H7 (cell line): ENCODE measurements around the genes PCOLCE, EPO and MOGAT3.

GRCh38 chr7:100583072-100584173 lies 2.5 kb downstream of the LRCH4 start:
- RAMPAGE, long total RNA, result no peak

DNA sequence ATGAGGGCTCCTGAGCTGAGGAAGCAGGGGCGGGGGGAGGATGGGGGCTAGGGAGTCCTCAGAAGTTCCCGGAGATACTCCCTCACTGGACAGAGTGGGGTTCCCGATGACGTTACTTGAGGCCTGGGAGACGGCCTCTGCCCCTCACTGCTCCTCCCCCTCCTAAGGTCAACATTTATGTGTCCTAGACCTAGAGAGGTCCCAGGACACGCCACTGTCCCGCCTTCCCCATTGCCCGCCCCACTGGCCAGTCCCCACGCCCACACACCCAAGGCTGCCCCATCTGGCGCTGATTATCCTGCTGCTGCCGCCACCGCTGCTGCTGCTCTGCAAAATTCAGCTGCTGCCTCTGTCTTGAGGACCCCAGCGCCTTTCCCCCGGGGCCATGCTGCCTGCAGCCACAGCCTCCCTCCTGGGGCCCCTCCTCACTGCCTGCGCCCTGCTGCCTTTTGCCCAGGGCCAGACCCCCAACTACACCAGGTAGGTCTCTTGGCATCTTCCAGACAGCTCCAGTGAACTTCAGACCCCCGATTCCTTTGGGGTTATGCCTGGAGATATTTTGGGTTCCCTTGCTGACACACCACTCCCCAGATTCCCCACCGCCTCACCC lies at the start of gene PCOLCE:
TSS of gene PCOLCE (plus strand) at position 292 of the 610 bp plus-strand sequence.
- RAMPAGE, long total RNA, result start-site peak on the plus strand centred at position 284 of the sequence, 54 bp wide, 24 reads

GRCh38 chr7:100603608-100604670 lies 1.8 kb downstream of the PCOLCE start:
- RAMPAGE, long total RNA, result start-site peak on the plus strand at chr7:100604376-100604479, 9 reads

GRCh38 chr7:100674128-100675156 lies 902 bp downstream of the GNB2 start:
- RAMPAGE, long total RNA, result no peak

GRCh38 chr7:100720132-100720921 lies at the start of gene EPO:
Gene EPO, plus strand, starts transcription at chr7:100720468.
- RAMPAGE, long total RNA, result no peak

DNA sequence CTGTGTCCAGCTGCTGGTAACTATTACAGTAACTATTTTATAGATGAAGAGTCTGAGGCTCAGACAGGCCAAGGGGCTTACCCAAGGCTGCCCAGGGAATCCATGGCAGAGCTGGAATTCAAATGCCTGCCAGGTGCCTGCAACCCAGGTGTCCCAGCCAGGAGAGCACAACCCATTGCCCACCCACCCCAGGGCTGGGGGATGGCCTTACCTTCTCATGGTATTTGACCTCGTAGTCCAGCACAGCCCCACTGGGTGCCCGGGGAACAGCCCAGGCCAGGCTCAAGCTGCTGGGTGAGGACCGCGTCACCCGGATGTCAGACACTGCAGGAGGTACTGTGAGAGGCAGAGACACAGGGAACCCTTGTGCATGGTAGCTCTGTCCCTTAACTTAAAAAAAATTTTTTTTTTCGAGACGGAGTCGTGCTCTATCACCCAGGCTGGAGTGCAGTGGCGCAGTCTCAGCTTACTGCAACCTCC lies 9.0 kb downstream of the EPHB4 start:
- RAMPAGE, long total RNA, result no peak

DNA sequence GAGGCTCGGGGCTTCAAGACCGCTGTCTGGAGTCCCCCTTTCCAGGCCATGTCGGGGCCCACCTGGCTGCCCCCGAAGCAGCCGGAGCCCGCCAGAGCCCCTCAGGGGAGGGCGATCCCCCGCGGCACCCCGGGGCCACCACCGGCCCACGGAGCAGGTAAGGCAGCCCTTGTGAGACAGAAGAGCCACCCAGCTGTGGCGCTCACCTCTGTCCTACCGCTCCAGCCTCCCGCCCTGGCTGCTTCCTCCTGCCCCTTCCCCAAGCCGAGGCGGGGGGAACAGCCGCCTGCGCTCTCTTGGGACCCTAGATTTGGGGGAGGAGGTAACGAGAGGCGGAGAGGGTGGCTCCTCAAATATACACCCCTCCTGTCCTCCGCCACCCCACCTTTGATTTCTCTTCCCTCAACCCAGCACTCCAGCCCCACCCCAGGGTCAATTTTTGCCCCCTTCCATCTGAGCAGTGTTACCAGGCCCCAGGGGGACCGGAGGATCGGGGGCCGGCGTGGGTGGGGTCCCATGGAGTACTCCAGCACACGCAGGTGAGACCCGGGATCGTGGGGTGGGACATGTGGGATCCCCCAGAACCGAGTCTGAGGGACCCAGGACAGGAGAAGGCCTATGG lies 374 bp downstream of the TRIP6 start:
- RAMPAGE, long total RNA, result no peak

DNA sequence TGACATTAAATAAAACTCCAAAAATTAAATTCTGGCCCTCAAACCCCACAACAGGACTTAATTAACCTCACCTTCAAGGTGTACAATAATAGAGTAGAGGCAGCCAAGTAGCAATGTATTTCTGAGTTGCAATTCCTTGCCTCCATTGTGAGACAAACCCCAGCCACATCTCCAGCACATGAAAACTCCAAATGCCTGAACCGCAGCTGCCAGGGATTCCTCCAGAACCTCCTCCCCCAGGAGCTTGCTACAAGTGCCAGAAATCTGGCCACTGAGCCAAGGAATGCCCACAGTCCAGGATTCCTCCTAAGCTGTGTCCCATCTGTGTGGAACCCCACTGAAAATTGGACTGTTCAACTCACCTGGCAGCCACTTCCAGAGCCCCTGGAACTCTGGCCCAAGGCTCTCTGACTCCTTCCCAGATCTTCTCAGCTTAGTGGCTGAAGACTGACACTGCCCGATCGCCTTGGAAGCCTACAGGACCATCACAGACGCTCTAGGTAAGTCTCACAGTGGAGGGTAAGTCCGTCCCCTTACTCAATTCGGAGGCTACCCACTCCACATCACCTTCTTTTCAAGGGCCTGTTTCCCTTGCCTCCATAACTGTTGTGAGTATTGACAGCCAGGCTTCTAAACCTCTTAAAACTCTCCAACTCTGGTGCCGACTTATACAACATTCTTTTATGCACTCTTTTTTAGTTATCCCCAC lies 25.0 kb upstream of the MUC3A start:
- RAMPAGE, long total RNA, result no peak

- RAMPAGE, long total RNA, result no peak
Observed at GRCh38 chr7:100951109-100952256, 2.1 kb downstream of the MUC3A start.

DNA sequence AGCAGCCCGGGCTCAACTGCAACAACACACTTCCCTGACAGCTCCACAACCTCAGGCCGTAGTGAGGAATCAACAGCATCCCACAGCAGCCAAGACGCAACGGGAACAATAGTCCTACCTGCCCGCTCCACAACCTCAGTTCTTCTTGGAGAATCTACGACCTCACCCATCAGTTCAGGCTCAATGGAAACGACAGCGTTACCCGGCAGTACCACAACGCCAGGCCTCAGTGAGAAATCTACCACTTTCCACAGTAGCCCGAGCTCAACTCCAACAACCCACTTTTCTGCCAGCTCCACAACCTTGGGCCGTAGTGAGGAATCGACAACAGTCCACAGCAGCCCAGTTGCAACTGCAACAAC lies 15.9 kb upstream of the MUC17 start:
- RAMPAGE, long total RNA, result no peak

- RAMPAGE, long total RNA, result no peak
Observed at GRCh38 chr7:101086997-101088517, 2.3 kb downstream of the TRIM56 start.

DNA sequence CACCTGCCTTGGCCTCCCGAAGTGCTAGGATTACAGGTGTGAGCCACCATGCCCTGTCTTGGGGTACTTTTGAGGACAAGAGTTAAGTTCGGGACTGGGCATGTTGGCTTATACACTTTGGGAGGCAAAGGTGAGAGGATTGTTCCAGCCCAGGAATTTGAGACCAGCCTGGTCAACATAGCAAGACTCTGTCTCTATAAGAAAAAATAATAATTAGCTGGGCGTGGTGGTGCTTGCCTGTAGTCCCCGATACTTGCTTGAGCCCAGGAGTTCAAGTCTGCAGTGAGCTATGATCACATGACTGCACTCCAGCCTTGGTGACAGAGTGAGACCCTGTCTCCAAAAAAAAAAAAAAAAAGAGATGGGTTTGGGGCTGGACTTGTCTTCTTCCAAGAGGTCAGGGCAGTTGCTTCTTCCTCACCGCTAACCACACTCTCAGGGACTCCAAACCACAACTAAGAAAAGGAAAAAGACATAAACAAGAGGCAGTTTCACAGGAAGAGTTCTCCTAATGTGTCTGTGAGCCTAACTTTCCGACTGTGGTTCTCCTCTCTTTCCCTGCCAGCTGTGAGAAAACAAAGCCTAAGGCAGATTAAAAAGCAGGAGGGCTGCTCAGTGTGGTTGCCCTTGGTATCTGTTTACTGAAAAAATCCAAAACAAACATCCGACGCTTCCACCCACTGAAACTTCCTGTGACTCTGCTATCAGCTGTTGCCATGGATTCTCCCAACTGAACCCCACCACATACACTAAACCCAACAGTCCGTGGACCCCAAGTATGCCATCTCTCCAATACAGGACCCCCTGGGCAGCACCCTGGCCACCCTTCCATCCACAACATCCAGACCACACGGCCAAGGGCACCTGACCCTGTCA lies 2.4 kb upstream of the SERPINE1 start:
- RAMPAGE, long total RNA, result no peak

DNA sequence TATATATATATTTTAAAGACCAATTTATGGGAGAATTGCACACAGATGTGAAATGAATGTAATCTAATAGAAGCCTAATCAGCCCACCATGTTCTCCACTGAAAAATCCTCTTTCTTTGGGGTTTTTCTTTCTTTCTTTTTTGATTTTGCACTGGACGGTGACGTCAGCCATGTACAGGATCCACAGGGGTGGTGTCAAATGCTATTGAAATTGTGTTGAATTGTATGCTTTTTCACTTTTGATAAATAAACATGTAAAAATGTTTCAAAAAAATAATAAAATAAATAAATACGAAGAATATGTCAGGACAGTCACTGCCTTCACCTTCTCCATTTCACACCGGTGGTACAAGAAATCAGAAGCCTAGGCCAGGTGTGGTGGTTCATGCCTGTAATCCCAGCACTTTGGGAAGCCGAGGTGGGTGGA lies 12.1 kb downstream of the SERPINE1 start:
- RAMPAGE, long total RNA, result no peak

- RAMPAGE, long total RNA, result no peak
Observed at GRCh38 chr7:101200786-101201347, at the start of gene MOGAT3. Gene MOGAT3, minus strand, starts transcription at chr7:101201036.

DNA sequence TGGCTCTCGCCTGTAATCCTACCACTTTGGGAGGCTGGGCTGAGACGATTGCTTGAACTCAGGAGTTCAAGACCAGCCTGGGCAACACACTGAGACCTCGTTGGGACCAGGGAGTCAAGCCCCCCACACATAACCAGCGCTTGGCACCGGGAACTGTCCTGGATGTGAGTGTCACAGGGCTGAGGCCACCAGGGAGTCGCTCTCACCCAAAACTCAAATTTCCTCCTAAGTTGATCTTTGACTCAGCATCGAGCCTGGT lies 751 bp upstream of the CLDN15 start:
- RAMPAGE, long total RNA, result no peak

- RAMPAGE, long total RNA, result no peak
Observed at GRCh38 chr7:101535386-101535996, 93.6 kb downstream of the MYL10 start.

DNA sequence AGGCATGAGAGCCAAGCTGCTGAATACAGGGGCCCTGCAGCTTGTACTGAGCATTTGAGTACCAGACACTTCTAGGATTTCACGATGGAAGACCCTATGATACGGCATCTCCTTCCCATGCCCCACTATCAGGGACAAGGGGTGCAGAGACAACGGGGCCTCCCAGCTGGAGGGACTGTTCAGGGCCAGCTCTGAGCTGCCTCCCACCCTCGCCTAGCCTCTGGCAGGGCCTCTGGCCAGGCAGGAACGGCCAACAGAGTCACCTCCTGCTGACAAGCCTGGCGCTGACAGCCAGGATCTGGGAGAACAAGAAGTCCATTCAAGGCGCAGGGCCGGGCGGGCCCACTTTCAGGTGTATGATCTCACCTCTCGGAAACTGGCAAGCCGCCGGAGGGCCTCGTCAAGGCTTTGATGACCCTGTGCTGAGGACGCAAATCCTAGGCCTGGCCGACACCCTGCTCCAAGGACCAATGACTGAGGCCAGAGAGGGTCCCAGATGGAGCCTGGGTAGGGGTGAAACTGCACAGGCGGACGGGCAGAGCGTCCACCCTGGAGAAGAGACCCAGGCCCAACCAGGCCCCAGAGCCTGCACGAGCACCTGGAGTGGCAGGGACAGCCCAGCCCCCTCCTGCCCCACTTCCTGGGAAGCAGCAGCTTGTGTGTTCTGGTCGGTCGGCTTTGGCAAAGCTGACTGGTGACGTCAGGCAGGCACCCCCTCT lies 30.7 kb downstream of the MYL10 start:
- RAMPAGE, long total RNA, result no peak

DNA sequence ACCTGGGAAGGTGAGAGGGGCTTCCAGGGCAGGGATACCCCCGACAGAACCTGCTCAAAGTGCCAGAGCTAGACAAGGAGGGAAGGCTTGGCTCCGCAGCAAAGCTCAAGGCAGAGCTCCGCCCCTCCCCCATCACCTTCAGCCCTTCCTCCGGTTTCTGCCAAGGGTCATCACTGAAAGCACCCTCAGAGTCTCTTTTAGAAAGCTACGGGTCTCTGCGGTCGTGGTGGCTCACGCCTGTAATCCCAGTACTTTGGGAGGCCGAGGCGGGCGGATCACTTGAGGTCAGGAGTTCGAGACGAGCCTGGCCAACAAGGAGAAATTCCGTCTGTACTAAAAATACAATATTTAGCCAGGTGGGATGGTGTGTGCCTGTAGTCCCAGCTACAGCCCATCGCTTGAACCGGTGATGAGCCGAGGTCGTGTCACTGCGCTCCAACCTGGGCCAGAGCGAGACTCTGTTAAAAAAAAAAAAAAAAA lies 73.3 kb upstream of the CUX1 start:
- RAMPAGE, long total RNA, result no peak

GRCh38 chr7:101815740-101816549 lies 1.5 kb upstream of the CUX1 start:
- RAMPAGE, long total RNA, result no peak

DNA sequence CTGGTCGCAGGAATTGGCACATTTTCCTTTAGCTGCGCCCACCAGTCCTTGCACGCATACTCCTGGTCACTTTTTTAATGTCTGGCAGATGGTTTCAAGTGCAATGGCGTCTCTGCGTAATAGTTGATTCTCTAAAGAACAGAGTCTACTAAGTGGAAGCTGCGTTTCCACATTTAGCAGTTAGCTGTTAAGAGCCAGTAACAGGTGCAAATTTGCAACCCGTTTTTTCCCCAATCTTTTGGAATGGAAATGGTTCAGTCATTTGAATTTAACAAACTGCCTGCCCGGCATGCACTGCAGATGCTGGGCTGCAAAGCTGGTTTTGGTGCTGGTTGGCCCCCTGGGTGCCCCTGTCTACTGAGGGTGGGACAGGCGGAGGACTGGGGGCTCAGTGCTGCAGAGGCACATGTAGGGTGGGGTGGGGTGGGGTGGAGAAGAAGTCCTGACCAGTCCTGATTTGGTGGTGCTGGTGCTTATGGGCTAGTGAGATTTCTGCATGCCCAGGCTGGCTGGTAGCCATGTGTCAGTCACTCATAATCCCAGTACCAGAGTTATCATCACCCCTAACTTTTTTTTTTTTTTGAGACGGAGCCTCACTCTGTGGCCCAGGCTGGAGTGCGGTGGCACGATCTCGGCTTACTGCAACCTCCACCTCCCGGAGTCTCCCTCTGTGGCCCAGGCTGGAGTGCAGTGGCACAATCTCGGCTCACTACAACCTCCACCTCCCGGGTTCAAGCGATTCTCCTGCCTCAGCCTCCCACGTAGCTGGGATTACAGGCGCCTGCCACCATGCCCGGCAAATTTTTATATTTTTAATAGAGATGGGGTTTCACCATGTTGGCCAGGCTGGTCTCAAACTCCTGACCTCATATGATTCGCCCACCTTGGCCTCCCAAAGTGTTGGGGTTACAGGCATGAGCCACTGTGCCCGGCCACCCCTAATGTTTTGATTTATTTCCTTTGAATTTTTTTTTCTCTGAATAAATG lies 44.1 kb downstream of the CUX1 start:
- RAMPAGE, long total RNA, result no peak